SJSA1 (cell line): ENCODE data around the genes CNIH2 and BRMS1.

DNA sequence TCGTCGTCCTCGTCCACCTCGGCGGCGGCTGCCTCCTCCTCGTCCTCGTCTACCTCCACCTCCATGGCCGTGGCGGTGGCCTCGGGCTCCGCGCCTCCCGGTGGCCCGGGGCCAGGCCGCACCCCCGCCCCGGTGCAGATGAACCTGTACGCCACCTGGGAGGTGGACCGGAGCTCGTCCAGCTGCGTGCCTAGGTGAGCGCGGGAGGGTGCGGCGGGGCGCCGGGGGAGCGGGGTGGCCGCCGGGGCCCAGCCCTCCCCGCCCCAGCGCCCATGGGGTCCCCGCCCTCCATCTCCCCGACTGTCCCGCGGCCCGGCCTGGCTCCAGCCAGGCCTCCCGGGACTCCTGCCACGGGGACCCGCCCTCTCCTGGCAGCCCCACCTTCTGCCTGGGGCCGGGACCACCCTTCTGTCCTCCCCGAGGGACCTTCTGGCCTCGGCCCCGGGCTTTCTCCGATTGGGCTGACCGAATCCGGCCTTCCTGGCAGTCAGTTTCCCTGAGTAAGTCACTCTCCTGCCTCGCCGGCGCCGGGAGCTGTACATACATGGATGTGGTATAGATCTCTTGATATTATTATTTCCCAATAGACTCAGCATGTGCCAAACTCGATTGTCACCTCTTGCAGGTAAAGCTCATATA, 696 bp downstream of the PACS1 start:
- RAMPAGE, long total RNA, result no peak

- RAMPAGE, long total RNA, result no peak
Measured at GRCh38 chr11:66115438-66116004, 45.4 kb downstream of the PACS1 start.

DNA sequence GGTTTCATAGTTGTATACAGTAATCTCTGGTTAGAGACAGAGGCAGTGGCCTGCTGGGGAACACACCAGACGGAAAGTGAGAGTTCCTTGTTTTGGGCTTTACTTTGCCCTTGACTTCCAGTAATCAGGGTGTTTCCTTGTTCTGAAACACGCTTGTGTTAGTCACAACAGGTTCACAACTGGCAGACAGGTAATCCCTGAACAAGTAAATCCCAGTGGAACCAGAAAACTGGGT, 56.0 kb downstream of the PACS1 start:
- RAMPAGE, long total RNA, result no peak

DNA sequence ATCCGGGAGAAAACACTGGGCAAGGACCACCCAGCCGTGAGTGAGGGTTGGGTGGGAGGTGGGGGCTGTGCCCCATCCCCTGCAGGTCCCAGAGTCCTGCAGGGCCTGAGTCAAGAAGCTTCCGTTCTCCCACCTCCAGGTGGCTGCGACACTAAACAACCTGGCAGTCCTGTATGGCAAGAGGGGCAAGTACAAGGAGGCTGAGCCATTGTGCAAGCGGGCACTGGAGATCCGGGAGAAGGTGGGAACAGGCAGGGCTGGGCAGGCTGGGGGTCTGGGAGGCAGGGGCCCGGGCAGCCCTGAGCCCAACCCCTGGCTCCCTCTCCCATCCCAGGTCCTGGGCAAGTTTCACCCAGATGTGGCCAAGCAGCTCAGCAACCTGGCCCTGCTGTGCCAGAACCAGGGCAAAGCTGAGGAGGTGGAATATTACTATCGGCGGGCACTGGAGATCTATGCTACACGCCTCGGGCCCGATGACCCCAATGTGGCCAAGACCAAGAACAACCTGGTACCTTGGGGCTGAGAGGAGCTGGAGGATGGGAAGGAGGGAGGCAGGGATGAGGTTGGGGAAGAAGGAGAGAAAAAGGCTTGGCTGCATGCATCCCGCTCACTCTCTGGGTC, 4.6 kb upstream of the RAB1B start:
- RAMPAGE, long total RNA, result no peak

DNA sequence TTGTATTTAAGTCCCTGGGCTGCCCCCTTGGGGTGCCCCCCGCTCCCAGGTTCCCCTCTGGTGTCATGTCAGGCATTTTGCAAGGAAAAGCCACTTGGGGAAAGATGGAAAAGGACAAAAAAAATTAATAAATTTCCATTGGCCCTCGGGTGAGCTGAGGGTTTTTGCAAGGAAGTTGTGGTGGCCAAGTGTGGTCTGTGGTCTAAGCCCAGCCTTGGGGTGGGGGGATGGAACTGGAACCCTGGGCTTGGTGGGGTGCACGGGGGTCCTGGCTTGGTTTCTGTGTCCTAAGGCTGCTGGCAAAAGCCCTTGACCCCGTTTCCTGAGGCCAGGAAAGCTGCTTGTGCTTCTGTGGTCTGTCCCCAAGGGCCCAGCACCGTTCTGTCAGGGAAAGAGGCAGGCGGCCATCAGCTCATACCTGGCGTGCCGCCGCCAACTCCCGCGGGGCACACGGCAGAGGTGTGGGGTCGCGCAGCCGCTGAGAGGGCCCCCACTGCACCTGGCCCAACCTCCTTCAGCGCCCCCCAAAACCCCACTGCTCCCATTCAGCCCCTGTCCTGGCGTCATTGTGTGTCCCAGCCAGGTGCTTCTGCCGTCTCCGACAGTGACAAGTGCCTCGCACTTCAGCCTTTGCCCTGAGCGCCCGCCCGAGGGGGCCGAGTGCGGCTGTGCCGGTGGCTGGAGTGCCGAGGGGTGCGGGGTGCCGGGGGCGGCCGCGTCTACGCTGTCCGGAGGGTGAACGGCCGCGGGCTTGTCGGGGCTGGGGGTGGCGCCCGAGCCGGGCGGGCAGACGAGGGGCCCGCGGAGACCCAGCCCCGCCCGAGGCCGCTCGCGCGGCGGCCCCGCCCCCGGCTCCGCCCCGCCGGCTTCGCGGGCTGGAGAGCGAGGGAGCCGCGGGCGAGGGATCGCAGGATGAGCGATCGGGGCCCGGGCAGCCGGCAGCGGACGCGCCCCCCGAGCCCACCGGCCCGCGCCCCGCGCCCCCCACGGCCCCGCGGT, at the start of gene CNIH2:
Gene CNIH2 (plus strand): TSS at position 857 of the 999 bp plus-strand sequence.
- RAMPAGE, long total RNA, result no peak

GRCh38 chr11:66344760-66345671, at the start of gene BRMS1:
TSS of gene BRMS1 (minus strand) at chr11:66345104.
- RAMPAGE, long total RNA, result start-site peak on the minus strand at chr11:66345058-66345120, 977 and 439 reads in 2 replicates

DNA sequence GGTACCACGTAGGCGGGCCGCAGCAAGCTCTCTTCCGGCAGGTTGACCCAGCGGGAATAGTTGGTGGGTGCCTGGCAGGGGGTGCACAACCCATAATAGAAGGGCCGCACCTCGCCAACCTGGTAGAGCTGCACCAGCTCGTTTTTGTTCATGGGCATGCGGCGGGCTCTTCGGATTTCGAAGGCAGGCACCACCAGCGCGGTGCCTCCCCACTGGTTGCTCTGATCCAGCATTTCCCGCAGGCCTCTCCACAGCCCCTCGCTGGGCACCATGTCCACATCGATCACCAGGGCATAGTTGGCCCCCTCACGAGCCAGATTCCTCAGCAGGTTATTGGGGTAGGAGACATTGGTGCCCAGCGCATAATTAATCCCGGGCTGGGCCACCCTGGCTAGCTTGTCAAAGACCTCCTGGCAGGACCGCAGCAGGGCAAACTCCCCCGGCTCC, 819 bp downstream of the B4GAT1 start:
- RAMPAGE, long total RNA, result no peak

GRCh38 chr11:66722890-66723411, 6.1 kb downstream of the SPTBN2 start:
- RAMPAGE, long total RNA, result no peak

- RAMPAGE, long total RNA, result no peak
Measured at GRCh38 chr11:66842403-66843101, 689 bp upstream of the RCE1 start.

DNA sequence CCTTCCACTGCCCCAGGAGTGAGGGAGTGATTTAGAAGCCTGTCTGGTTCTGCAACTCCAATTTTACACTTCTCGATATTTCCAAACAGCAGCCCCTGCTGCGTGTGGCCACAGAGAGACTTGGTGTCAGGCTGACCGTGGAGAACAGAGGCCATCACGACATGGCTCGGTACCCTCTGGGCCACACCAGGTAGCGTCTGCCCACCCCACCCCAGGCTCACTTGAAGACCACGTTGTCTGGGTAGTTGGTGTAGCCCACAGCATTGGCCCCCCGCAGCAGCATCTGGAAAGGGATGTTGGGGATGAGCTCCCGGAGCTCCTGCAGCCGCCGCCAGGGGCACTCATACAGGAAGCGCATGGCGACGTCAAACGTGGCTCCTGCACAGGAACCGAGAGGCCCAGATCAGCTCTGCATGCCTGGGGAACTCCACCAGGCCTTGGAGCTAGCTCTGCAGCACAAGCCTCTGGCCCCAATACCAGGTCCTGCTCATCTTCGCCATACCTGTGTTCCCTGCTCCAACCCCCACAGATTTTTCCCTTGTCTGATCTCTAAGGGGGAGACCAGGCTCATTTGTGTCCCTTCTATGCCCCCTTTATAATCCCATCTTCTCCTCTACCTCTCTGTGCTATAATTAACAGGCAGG, 5.2 kb upstream of the LRFN4 start:
- RAMPAGE, long total RNA, result no peak

DNA sequence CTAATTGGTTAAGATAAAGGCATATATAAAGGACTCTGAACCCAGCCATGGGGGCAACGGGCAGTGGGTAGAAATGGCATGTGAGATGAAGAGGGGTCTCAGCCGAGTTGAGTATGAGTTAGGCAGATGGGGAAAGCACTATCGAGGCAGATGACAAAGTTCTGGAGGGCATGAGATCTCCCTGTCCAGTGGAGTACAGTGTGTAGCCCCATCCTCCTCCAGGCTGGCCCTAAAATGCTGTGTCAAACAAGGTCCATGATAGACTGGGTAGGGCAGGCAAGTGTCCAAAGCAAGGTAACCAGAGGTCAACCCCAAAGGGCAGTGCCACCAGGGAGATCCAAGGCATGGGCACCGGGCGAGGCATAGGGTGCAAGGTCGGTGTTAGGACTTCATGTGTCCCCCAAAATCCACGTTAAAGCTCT, 18.9 kb upstream of the SYT12 start:
- RAMPAGE, long total RNA, result no peak

GRCh38 chr11:67071243-67072138, 14.8 kb downstream of the RHOD start:
- RAMPAGE, long total RNA, result no peak

DNA sequence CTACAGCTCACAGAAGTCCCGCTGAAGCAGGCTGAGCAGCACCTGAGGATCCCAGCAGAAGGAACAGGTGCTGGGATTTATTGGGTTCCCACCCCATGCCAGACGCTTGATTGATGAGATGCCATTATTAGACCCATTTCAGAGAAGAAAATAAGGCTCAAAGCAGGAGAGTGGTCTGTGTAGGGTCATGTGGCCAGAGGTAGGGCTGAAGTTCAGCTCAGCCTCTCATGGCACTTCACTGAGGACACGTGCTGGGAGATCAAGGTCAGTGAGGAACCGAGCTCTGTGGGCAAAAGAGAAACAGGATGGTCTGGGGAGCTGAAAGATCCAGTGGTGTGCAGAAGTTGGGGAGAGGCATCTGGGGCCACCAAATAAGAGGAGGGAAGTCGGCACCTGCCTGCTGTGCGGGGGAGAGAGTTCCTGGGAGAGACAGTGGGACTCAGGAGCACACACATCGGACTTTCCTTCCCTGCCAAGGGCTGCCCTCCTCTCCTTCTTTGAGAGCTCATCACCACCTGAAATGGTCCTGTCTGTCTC, 19.6 kb downstream of the RHOD start:
- RAMPAGE, long total RNA, result no peak

DNA sequence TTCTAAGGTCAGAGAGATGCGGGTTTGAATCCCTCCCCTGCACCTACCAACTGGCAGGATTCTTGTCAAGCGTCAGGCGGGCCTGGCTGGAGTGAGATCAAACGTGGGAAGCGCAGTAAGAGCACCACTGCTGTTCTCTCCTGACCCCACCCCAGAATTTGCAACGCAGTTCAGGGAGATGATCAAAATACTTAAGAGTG, 25.1 kb downstream of the RHOD start:
- RAMPAGE, long total RNA, result no peak

- RAMPAGE, long total RNA, result no peak
Measured at GRCh38 chr11:67128405-67129255, 9.6 kb downstream of the KDM2A start.

DNA sequence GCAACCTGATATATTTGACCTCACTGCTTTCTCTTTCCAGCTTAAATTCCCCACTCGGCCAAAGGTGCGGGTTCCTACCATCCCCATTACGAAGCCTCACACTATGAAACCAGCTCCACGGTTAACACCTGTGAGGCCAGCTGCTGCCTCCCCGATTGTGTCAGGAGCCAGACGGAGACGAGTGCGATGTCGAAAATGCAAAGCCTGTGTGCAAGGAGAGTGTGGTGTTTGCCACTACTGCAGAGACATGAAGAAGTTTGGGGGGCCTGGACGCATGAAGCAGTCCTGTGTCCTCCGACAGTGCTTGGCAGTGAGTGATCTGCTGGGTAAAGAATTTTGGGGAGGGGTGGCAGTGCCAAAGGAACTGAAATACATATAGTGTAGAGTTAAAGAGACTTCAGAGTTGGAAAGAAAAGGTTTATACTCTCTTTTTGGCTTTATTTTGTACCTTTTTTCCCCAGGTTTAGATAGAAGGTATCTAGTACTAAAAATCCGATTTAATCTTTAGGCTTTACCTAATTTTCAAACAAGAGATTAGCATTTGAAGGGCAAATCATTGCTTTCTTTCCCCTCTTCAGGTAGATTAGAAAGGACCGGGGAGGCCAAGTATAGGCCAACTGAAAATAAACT, 21.0 kb upstream of the GRK2 start:
- RAMPAGE, long total RNA, result no peak

- RAMPAGE, long total RNA, result no peak
Measured at GRCh38 chr11:67269105-67270076, 3.1 kb downstream of the GRK2 start.

- RAMPAGE, long total RNA, result no peak
Measured at GRCh38 chr11:67282425-67283490, 6.3 kb upstream of the ANKRD13D start.

DNA sequence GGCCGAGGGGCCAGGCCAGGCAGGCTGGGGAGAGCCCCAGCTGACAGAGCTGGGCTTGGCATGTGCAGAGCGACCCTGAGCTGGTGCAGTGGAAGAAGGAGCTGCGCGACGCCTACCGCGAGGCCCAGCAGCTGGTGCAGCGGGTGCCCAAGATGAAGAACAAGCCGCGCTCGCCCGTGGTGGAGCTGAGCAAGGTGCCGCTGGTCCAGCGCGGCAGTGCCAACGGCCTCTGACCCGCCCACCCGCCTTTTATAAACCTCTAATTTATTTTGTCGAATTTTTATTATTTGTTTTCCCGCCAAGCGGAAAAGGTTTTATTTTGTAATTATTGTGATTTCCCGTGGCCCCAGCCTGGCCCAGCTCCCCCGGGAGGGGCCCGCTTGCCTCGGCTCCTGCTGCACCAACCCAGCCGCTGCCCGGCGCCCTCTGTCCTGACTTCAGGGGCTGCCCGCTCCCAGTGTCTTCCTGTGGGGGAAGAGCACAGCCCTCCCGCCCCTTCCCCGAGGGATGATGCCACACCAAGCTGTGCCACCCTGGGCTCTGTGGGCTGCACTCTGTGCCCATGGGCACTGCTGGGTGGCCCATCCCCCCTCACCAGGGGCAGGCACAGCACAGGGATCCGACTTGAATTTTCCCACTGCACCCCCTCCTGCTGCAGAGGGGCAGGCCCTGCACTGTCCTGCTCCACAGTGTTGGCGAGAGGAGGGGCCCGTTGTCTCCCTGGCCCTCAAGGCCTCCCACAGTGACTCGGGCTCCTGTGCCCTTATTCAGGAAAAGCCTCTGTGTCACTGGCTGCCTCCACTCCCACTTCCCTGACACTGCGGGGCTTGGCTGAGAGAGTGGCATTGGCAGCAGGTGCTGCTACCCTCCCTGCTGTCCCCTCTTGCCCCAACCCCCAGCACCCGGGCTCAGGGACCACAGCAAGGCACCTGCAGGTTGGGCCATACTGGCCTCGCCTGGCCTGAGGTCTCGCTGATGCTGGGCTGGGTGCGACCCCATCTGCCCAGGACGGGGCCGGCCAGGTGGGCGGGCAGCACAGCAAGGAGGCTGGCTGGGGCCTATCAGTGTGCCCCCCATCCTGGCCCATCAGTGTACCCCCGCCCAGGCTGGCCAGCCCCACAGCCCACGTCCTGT, 3.5 kb upstream of the ANKRD13D start:
- RAMPAGE, long total RNA, result no peak

DNA sequence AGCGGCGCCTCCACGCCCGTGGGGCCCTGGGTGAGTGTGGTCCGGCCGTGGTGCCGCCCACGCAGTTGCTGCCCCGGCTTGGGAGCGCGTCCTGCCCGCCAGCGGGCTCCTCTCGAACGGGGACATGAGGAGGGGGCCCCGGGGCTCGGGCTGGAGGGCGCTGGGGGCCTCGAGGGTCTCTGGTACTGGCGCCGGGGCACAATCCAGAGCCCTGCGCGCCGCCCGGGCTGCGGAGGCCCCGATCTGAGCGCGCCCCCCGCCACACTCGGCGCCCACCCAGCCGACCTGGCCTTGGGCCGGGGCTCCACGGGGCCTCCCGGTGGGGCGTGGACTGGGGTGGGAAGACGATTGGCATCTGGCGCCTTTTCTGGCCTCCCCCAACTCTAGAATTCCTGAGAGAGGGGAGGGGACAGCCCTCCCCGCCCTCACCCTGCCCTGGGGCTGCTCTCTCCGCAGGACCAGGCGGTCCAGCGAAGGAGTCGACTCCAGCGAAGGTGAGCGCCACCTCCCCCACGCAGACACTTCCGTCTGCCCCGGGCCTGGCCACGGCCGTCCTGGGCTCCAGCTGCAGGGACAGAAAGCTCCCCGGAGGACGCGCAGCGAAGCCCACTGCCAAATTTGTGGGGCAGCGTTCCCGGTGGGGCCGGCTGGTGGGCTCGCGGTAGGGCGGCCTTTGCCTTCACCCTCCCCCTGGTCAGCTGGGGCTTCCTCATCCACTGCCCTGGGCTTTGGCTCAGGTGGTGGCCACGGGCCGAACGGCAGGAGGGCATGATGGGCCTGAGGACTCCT, 526 bp downstream of the SSH3 start:
- RAMPAGE, long total RNA, result no peak